HTR-8/SVneo (cell line): ENCODE measurements around the gene DNAJC10.

DNA sequence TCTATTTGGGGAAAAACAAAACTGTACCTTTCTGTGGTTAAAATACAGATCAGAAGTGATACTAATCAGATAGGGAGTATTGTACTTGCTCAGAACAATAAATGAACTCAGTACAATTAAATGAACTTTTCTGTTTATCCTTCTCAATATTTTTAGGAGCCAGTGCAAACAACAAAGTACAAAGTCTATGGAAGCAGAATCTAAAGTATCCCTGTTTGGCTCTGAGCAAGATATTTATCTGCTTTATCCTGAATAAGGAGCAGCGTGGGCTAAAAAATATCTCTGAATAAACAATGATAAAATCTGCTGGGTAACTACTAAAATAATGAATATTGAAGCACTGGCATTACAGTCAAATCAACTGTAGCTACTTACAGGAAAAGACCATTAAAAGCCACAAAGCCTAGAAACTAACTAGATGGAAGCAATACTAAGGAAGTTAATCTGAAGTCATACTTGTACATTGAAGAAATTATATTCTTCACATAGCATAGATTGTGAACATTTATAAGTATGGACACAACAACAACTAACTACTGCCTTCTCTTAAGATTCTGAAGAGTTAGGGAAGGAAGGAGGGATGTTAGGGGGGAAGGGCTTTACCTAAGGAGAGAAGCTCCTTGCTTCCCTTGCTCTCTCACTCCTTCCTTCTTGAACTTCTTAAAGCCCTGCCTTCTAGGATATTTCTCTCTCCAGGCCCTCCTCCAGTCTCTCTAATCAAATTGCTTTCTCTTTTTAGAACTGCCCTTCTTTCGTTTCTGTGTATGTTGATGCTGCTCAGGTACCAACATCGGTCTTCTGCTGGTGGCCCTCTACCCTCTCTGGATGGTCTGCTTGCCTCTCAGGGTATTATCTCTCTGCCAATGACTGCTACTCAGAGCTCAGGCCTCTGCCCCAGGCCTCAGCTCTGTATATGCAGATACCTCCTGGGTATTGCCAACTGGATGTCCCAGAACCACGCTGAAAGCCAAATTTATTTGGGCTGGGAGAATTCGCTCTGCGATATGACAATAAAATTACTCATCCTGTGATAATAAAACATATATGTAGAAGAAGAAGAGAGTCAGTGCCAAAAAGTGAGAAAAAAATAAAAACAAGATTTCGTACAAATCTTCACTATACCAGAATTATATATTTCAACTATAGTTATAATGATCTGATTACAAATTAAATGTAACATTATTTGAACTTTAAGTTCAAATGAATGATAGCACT is 286.8 kb downstream of the ZNF385B start:
- RRBS, result no CpG with 5 or more reads among the region's 7 CpGs

- RRBS, result no CpG with 5 or more reads among the region's 8 CpGs
Observed at GRCh38 chr2:179950448-179951029, 56.6 kb downstream of the CWC22 start.

DNA sequence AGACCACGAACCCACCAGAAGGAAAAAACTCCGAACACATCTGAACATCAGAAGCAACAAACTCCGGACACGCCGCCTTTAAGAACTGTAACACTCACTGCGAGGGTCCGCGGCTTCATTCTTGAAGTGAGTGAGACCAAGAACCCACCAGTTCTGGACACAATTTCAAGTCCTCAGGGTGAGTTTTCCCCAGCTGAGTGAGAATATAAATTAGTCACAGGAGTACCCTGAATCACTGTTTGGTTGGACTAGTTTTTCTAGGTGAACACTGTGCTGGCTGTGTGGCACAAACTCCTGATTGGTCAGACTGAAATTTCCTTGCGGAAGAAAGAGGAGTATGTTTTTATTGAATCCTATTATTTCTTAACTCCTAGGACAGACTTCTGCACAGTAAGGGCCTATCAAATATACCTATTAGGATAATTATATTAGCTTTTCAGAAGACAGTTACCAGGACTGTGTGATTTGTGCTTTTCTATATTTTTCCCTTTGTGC is 288.1 kb upstream of the UBE2E3 start:
- RRBS, result no CpG with 5 or more reads among the region's 9 CpGs

GRCh38 chr2:181013080-181014120 is 33.0 kb downstream of the UBE2E3 start:
- RRBS, result no CpG with 5 or more reads among the region's 3 CpGs

DNA sequence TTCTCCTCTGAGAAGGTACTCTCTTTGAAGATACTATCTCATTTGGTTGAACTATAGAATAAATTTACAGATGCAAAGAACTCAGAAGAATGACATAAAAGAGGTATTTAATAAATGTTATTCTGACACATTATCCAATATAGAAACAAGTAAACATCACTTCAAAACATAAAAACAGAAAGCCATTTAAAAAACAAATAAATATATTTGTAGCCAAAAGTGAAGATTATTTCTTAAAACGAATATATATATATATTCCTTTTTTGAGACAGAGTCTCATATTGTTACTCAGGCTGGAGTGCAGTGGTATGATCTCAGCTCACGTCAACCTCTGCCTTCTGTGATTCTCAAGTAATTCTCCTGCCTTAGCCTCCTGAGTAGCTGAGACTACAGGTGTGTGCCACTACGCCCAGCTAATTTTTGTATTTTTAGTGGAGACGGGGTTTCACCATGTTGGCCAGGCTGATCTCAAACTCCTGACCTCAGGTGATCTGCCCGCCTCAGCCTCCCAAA is 149.7 kb upstream of the ITGA4 start:
- RRBS, result no CpG with 5 or more reads among the region's 5 CpGs

GRCh38 chr2:181309204-181309484 is 148.0 kb upstream of the ITGA4 start:
- RRBS, result no CpG with 5 or more reads among the region's 2 CpGs

- RRBS, result no CpG with 5 or more reads among the region's 46 CpGs
Observed at GRCh38 chr2:181457726-181458423, 689 bp downstream of the ITGA4 start.

- RRBS, result no CpG with 5 or more reads among the region's 12 CpGs
Observed at GRCh38 chr2:181914960-181916344, 23.9 kb downstream of the ITPRID2 start.

DNA sequence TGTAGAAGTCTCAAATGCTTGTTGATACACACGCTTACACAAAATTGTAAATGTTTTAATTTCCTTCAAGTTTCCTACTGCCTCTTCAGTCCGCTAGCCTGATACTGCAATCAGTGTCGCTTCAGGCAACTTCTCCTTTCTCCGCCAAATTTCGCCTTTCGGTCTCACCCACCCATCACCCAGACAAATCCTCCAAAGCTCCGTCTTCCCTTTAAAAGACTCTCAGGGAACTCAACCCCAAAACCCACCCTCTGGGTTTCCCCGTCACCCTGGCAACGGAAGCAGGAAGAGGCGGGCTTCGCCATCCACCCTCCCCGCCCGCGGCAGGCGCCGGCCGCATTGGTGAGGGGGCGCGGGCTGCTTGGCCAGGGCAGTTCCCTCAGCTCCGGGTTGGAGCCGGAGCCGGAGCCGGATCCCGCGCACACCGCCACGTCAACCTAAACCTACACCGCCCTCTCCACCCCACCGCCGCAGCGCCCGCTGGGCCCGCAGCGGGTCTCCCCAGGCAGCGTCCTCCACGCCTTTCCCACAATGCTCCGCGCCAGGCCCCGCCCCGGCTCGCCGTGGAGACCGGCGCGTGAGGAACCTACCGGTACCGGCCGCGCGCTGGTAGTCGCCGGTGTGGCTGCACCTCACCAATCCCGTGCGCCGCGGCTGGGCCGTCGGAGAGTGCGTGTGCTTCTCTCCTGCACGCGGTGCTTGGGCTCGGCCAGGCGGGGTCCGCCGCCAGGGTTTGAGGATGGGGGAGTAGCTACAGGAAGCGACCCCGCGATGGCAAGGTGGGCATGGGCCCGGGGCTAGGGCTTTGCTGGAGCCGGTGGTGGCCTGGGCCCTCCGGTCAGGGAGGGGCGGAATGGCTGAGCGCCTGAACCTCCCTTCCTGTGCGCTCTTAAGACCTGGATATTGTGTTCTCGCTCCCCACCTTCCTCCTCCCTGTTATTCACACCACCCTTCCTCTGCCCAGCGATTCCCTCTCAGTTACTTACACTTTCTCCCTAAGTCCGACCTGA is at the start of gene DNAJC10:
TSS of gene DNAJC10 (plus strand) at position 553 of the 1,010 bp plus-strand sequence.
- RRBS, result 2% methylated on average over 5 of the region's 77 CpGs

GRCh38 chr2:186180392-186180981 is 305.6 kb upstream of the ZC3H15 start:
- RRBS, result no CpG with 5 or more reads among the region's 3 CpGs

GRCh38 chr2:186678452-186679103 is 15.3 kb upstream of the FAM171B start:
- RRBS, result no CpG with 5 or more reads among the region's 3 CpGs

DNA sequence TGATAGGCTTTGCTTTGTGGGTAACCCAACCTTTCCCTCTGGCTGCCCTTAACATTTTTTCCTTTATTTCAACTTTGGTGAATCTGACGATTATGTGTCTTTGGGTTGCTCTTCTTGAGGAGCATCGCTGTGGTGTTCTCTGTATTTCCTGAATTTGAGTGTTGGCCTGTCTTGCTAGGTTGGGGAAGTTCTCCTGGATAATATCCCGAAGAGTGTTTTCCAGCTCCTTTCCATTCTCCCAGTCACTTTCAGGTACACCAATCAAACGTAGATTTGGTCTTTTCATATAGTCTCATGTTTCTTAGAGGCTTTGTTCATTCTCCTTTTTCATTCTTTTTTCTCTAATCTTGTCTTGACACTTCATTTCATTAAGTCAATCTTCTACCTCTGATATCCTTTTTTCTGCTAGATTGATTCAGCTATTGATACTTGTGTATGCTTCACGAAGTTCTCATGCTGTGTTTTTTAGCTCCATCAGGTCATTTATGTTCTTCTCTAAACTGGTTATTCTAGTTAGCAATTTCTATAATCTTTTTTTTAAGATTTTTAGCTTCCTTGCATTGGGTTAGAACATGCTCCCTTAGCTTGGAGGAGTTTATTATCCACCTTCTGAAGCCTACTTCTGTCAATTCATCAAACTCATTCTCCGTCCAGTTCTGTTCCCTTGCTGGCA is 35.6 kb downstream of the TFPI start:
- RRBS, result no CpG with 5 or more reads among the region's 6 CpGs

DNA sequence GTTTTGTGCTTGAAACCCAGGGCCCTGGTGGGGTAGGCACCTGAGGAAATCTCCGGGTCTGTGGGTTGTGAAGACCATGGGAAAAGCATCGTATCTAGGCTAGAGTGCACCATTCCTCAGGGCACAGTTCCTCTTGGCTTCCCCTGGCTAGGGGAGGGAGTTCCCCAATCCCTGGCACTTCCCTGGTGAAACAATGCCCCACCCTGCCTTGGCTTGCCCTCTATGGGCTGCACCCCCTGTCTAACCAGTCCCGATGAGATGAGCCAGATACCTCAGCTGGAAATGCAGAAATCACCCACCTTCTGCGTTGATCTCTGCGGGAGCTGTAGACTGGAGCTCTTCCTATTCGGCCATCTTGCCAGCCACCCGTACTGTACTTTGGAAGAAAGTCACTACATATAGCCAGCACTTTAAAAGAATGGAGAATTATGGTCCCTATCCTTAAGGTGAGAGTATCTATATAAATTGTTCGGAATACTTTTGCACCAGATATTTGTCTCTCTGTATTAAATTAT is 33.9 kb downstream of the TFPI start:
- RRBS, result no CpG with 5 or more reads among the region's 8 CpGs

GRCh38 chr2:187541030-187541592 is 13.1 kb downstream of the TFPI start:
- RRBS, result no CpG with 5 or more reads among the region's 1 CpG

GRCh38 chr2:188032218-188032626 is 259.5 kb upstream of the GULP1 start:
- RRBS, result no CpG with 5 or more reads among the region's 6 CpGs

GRCh38 chr2:188034804-188035091 is 256.9 kb upstream of the GULP1 start:
- RRBS, result no CpG with 5 or more reads among the region's 6 CpGs

- RRBS, result no CpG with 5 or more reads among the region's 8 CpGs
Observed at GRCh38 chr2:188292199-188292304, 378 bp downstream of the GULP1 start.

GRCh38 chr2:188294369-188294931 is 2.8 kb downstream of the GULP1 start:
- RRBS, result no CpG with 5 or more reads among the region's 1 CpG

GRCh38 chr2:188333750-188334315 is 42.2 kb downstream of the GULP1 start:
- RRBS, result no CpG with 5 or more reads among the region's 5 CpGs

- RRBS, result no CpG with 5 or more reads among the region's 1 CpG
Observed at GRCh38 chr2:188406191-188406948, 114.7 kb downstream of the GULP1 start.